Colonic mucosa (tissue), 1 donor: Measurements from ENCODE around the genes GPC6, ABCC4 and CLDN10.

- PRO-cap, result unidirectional peak, plus-strand start at chr13:93226861
These were observed at the start of gene GPC6 for GRCh38 chr13:93226673-93227176. Gene GPC6, plus strand, starts transcription at chr13:93226807.

- PRO-cap, result no peak
These were observed 1.5 kb downstream of the TGDS start for GRCh38 chr13:94594386-94594896.

GRCh38 chr13:94595606-94595971 is 363 bp downstream of the TGDS start:
- PRO-cap, result no peak

DNA sequence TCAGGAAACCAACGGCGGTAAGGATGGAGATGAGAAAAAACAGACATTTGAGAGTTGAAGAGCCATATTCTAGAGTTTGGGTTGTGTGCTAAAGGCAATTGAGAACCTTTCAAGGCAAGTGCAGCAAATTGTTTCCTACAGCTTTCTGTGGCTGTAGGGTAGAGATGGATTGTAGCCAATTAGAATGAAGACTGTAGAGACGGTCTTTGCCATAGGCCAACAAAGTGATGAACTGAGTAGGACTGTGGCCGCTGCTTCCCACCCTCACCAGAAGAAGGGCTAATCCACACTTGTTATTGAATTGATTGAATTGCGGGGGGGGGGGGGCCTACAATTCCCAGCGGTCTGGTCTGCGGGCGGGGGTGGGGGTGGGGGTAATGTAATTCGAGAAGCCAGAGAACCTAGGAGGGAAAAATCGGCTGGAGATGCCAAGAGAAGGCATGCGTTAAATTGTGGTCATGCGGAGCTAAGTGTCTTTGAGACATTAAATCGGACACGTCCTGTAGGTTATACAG is 674 bp upstream of the GPR180 start:
- PRO-cap, result no peak

DNA sequence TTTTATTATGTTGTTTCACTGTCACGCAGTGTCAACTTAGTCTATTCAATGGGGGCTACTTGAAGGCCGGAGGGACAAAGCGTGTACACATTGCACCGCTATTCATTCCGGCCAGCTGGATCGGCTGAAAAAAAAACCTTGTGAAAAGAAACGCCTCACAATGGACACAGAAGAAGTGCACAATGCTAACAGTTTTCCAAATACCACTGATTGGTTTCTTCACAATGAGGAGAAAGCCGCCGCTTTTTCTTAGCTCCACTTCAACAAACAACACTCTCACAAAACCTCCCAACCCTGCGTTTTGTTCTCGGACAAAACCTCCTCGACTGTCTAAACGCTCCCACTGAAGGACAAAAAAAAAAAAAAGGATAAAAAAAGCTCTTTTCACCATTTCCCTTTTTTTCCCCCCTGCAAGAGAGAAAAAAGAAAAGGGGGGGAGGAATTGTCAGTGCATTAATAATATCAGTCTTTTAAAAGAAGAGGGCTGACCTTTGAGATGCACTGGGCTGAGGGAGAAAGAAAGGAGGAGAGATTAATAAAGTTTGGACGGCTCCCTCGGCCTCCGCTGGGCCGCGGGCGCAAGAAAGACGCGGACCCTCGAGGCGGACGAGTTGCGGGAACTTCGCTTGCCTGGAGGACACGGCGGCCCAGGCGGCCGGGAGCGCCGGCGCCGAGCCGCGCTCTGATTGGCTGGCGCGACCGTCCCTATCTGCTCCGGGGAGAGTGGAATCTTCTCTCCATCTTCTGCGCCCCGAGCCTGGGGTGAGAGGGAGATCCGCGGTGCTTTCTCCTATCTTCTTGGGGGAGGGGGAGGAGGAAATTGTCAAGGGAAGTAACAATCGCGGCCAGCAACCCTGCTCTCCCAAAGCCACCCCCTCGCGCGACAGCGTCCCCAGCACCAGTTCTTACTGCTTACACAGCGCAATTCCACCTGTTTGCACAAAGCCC is 5.2 kb downstream of the SOX21 start:
- PRO-cap, result no peak

GRCh38 chr13:94710856-94711839 is 1.2 kb downstream of the SOX21 start:
- PRO-cap, result no peak

GRCh38 chr13:94711887-94712164 is 519 bp downstream of the SOX21 start:
- PRO-cap, result no peak

DNA sequence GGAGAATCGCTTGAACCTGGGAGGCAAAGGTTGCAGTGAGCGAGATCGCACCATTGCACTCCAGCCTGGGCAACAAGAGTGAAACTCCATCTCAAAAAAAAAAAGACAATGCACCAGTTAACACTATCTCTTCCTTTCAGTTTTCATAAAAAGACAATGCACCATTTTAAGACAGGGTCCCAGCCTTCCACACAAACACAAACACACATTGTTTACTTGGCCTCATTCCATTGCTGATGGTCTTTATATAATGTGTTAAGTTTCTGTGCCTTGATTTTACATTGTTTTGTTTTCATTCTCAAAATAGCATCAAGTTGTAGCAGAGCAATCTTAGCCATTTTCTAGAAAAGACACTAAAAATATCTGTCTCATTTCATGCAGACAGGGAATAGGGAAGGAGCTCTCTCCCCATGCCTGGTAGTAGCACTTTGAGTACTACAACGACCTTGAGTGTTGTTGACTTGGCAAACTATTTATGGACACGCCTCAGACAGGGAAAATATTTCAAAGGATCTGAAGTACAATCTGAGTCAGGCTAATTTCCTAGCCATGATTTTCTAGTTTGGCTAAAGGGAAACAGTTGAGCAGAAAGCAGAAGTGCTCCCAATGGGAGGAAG is 120.7 kb downstream of the ABCC4 start:
- PRO-cap, result no peak

DNA sequence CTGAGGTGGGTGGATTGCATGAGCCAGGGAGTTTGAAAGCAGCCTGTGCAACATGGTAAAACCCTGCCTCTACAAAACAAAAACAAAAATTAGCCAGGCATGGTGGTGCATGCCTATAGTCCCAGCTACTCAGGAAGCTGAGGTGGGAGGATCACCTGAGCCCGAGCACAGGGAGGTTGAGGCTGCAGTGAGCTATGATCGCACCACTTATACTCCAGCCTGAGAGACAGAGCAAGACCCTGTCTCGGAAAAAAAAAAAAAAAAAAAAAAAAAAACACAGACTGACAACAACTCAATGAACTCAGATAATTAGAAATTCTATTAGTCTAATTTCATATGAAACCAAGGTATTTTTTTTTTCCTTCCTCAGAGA is 22.7 kb downstream of the ABCC4 start:
- PRO-cap, result no peak

- PRO-cap, result no peak
These were observed 3.1 kb downstream of the ABCC4 start for GRCh38 chr13:95298205-95298548.

DNA sequence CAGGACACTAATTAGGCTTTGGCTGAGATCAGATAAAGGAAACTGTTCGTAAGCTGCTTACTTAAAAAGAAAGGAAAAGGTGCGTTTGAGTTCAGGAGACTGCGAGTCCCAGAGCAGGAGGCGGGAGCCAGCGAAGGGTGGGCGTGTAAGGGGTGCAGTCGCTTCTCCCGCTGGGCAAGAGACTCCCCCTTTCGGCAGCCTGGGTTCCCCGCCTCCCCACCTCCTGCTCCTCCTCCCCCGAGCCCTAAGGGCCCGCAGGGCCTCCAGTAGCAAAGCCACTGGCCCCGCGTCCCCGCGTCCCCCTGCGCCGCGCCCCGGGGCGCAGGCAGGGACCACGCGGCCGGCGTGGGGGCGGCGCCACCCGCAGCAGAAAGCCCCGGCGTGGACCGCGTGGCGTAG is 530 bp downstream of the ABCC4 start:
- PRO-cap, result bidirectional peak, plus-strand start at position 64 of the sequence, minus-strand start outside the sequence; bidirectional peak, plus-strand start at position 257 of the sequence, minus-strand start at position 129 of the sequence

DNA sequence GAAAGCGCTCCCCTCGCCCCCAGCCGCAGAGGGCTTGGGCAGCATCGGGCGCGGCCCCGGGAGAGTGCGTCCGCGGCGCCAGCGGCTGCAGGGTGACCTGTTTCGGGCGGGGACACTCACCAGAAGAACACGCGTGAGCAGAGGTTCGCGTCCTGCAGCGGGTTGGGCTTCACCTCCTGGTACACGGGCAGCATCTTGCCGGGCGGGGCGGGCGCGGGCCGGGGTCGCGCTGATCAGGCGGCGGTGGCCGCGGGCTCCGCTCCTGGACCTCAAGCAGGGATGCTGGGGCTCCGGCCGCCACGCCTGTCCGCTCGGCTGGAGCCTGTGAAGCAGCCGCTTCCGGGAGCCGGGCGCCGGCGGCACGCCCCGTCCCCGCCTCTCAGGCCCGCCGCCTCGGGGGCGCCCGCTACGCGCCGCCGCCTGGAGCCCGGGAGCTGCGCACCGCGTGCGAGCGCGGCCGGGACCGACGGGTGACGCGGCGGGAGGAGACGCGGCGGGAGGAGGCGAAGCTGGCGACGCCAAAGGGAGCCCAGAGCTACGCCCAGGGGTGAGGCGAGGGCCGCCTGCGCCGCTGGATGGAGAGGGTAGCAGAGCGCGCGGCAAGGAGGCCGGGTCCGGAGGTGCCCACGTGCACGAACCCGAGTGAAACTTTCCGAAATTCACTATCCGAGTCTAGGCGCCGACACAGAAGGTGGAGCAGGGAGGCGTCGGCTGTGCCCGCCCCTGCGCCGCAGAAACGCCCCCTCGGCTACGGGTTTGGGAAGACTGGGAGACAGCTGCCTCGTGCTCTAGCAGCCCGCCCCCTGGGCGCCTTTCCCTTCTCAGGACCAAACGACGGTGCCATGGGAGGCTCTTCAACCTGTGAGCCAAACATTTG is at the start of gene ABCC4:
ABCC4 (minus strand) TSS at position 331 of the 877 bp plus-strand sequence.
- PRO-cap, result bidirectional peak, plus-strand start at position 439 of the sequence, minus-strand start at position 317 of the sequence; bidirectional peak, plus-strand start at position 751 of the sequence, minus-strand start at position 644 of the sequence

DNA sequence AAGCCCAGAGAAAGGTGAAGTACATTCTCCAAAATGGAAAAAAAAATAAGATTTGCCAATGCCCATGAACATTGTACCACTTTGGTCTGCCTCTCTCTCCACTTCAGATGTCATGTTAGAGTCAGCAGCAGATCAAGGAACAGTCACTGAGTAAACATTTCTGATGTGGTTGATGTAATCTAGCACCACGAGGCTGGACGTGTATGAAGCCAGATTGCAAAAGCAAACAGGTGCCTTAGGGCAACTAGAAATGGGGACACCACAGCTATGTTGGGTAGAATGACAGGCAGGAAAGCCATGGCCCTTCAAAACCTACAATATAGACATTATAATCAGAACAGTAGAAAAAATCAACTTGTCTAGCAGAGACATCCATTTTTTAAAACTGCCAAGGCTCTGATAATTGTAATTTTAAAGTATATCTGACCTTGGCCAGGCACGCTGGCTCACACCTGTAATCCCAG is 13.2 kb upstream of the ABCC4 start:
- PRO-cap, result no peak

GRCh38 chr13:95551982-95553107 is at the start of gene CLDN10:
Gene CLDN10, plus strand, starts transcription at chr13:95552720.
- PRO-cap, result no peak

DNA sequence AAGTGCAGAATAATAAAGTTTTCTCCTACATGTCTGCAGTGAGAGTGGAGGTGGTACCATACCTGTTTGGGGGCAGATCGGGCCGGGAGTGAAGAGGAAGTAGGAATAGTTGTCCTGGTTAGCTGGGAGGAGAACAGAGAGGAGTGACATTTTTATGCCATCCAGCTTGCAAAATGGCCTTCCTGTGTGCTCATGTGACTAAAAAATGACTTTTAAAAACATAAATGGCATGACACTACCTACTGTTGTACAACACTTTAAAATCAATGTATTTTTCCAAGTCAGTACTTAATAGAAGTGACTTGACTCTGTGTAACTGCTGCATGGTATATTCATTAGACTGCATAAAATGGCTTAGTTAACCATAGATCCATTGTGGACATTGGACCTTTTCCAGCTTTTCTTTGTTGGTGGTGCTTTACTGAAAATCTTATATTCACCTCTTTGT is 1.9 kb downstream of the CLDN10 start:
- PRO-cap, result no peak

DNA sequence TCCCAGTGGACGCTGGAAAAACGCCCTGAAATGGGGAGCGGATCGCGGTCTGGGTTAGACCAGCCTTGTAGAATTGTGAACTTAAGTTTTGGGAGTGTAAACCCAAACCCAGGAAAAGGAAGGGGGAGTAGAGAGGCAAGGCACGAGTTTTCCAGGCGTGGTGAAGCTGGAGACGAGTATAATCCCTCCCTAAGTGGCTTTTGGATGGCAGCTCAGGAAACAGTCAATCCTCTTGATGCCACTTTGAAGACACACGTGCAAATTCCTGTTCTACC is 1.9 kb downstream of the HS6ST3 start:
- PRO-cap, result no peak

DNA sequence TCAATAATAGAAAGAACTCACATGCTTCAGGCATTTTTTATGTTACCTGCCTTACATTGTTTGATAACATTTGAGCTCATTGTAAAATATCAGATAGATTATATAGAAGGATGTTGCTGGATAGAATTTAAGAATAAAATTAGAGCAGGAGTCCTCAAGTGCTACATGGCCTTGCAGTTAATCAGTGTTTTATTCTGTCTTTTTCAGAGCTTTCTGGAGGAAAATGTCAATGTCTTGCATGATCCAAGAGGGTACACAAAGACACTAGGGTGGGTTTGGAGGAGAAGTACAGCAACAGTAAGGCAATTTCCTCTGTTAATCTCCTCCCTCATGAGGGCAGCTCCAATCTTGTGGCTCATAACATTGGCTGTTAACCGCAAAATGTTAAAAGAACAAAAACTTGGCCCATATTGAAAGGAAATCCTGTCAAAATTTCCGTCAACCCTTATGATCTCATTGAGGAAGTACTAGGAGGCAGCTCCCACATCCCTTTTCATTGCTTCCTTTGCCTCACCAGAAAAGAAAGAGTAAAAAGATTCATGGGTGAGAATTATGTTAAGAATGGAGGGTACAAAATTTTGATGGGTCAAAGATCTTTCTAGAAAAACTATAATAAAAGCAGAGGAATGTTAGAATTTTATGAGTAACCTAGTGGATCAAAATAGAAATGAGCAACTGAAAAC is 11.7 kb downstream of the OXGR1 start:
- PRO-cap, result no peak

DNA sequence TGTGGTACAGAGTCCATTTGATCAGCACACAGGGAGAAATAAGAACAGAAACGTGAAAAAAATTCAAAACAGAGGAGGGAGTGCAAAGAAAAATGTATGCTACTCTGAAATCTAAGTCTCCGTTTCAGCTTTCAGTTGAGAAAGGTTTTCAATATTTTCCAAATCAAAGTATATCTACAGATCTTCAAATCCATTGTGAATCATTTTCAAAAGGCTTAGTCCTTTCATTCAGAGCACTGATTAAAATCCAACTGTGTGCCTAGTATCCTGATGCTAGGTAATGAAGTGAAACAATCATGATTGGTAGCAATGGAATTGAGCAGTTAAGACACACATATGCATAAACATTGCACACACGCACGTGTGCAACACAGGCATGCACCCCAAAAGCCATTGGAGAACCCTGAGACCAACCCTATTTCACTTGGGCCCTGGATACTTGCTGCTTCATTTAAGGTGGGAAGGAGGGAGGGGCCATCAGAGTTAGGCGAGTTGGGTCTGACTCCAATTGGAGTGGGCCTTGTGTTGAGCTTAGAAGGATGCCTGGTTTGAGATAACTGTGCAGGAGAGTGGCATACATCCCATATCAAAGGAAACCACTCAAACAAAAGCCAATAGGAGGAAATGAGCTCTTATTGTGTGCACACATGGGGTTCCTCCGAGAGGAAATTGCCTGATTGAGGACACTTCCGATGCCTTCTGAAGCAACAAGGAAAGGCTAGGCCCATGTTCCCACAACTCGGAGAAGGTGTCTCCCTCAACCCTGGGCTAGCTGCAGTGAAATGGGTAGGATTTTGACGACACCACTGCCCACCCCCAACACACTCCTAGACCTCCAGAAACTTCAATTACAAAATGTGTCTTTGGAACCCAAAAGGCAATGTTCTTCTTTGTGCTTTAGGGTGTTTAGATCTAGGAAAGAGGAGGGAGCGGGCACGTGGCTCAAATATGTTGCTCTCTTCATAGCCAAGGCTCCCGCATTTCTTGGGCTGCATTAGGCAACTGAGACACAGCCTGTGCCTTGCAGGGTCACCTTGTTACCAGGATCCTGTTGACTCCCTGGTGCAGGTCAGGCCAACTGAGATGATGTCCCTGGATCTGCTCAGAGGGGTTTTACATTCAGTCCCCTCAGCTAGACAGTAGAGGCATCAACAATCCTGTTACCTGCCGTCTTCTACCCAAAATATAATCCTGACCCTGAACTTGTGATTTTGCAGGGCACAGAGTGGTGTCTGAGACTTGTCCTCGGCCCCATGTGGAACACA is 19.6 kb downstream of the MBNL2 start:
- PRO-cap, result no peak

GRCh38 chr13:97269599-97270295 is 47.6 kb downstream of the MBNL2 start:
- PRO-cap, result no peak

GRCh38 chr13:97308693-97309148 is 86.6 kb downstream of the MBNL2 start:
- PRO-cap, result no peak